PC-3 (cell line): Measurements from ENCODE around the gene TBP.

GRCh38 chr6:170554012-170555023 lies at the start of gene TBP:
TBP (plus strand) TSS chr6:170554369.
- RAMPAGE, long total RNA, result start-site peak on the plus strand at chr6:170554354-170554397, 158 and 99 reads in 2 replicates